Diencephalon (tissue), 2 donors: ENCODE measurements around a stretch of chr1.

DNA sequence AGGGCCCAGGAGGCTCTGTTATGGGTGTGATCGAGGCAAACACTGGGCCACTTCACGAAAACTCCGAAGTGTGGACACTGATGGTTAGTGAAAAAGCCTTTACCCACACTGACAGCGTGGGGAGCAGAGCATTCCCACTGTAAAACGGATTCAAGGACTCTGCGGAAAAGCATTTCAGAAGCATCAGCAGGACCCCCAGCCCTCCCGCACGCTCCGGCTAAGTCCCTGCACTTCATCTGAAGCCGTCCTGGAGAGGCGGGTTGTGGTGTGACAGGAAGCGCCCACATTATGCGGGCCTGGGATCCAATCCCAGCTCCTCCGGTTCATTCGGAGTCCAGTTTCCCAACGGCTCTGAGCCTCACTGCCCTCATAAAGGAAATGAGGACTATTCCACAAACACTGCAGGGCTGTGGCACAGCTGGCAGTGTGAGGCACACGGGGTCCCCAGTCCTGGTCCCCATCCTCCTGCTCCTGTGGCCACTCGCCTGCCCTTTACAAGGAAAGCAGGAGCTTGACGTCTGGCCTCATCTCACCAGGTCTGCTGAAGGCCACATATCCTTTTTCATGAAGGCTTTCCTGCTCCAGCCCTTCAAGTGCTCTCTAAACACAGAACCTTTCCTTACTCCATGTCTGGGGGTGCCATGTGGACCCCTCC is 63.2 kb downstream of the MRPL37 start:
- RAMPAGE, long total RNA = no peak

- RAMPAGE, long total RNA = no peak
Measured at GRCh38 chr1:54291000-54291537, 91.1 kb downstream of the MRPL37 start.

GRCh38 chr1:54349646-54350207 is 149.8 kb downstream of the MRPL37 start:
- RAMPAGE, long total RNA = no peak

- RAMPAGE, long total RNA = no peak
Measured at GRCh38 chr1:54356127-54357382, 156.6 kb downstream of the MRPL37 start.

- RAMPAGE, long total RNA = no peak
Measured at GRCh38 chr1:54362857-54363286, 162.9 kb downstream of the MRPL37 start.

GRCh38 chr1:54391370-54392145 is 156.5 kb upstream of the ACOT11 start:
- RAMPAGE, long total RNA = no peak

DNA sequence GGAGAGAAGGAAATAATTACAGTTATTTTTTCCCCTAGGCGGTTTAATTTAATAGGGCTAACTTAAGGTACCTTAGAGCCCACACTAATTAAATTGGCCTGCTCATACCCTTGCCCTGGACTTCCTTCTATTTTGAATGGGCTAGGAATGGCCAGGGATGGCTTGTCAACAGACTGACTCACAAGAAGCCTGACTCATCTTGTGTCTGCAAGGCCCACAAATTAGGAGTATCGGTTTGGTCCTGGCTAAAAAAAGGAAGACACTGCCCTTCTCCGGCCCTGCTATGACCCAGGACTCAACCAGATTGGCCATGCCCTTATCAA is 139.8 kb upstream of the ACOT11 start:
- RAMPAGE, long total RNA = no peak

DNA sequence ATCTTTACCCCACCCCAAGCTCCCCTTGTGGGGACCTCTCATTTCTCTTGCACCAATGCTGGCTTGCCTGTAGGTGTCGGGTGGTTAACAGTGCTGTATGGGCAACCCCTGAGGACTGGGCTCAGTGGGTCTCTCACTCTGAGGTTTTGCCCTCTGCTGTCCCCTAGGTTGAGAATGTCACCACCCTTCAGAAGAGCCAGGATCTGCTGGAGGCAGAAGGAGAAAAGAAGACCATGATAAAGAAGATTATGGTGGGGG is 27.0 kb downstream of the MROH7 start:
- RAMPAGE, long total RNA = no peak

DNA sequence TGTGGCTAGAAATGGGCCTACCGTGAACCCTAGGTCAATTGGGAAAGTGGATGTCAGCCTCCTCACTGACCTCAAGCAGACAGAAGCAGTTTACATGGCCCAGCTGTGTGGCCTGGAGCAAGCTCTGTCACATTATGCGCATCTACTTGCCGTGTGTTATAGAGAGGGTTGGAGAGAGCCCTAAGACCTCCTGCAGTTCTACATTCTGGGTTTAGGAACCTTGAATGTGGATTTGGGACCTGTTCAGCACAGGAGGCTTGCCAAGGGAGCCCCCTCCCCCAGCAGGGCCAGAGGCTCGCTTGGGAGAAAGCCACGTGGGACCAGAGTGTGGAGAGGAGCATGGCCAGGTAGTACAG is 20.7 kb downstream of the PARS2 start:
- RAMPAGE, long total RNA = no peak

- RAMPAGE, long total RNA = no peak
Measured at GRCh38 chr1:54790643-54791124, 10.4 kb downstream of the TTC22 start.

DNA sequence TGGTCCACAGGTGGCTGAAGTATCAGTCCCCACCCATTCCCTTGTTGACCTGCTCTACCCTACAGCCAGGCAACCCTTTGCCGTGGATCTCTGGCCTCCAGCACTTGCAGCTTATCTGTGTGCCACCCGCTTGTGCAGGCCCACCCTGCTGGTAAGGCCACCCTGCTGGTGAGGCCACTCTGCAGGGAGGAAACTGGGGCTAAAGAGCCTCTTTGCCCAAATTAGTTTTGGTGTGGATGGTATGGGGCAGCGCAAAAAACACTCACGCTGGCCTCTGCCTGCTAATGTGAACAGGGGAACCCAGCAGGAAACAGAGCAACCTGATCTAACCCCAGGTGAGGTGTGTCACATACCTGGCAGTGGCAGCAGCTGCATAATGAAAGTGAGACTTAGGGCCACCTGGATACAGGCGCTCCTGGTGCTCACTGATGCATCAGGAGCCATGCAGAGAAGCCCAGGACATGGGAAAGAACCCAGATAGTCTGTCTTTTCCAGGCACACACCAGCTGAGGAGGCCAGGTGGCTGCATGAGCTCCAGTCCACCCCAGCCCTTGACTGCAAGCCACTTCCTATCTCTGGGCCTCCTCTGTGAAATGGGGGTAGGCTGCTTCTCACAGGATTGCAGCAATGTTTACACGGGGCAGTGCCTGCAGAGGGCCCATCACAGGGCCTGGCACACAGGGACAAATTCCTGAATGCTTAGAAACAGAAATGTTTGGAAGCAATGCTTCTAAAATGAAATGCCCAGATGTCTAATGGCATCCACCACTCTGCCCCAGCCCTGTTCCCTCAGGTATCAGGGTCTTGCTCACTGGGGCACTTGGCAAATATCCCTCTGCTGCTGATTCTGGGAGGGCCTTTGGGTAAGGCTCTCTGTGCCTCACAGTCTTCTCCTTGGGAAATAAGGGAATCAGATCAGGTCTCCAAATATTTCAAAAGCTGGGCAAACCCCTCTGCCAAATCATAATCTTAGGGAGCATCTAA is 20.1 kb downstream of the DHCR24 start:
- RAMPAGE, long total RNA = no peak

DNA sequence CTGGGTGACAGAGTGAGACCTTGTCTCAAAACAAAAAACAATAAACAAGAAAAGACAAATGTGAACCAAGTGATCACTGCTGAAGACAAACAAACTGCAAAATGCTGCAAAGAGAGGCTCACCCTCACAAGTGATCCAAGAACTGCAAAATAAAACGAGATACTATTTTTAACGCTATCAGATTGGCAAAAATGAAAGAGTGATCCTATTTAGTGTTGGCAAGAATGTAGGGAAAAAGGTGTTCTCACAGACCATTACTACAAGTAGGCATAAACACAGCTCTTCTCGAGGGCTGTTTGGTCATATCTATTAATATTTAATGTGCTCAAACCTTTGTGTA is 18.0 kb downstream of the DHCR24 start:
- RAMPAGE, long total RNA = no peak

DNA sequence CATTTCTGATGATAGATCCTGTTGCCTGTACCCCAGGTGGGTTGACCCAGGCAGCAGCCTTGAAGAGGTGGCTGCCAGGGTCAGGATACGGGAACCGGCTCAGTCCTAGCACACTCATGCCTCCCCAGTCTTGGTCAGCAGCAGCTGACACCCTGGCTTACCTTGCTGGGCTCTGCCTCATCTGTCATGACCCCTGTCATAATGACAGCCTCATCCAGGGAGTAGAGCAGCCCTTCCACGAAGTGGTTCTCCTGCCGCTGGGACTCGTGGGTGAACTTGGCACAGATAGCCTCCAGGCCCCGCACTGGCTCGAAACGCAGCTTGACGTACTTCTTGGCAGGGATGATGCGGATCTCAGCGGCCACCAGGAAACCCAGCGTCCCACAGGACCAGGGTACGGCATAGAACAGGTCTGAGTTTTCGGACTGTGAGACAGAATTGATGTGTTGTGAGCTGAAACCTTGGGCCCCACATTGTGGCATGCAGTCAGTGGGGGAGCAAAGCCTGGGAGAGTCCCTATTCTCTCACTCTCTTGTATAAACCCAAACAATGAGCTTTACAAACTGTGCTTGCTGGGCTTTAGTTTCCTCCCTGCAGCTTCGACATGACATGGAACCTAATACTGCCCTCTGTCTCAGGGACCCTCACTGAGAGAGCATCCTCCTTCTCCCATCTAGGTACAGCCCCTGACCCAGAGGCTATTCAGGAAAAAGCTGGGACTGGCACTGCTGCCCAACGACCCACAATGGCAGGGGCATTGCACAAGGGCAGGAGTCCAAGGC is 15.6 kb downstream of the DHCR24 start:
- RAMPAGE, long total RNA = no peak

- RAMPAGE, long total RNA = no peak
Measured at GRCh38 chr1:54899852-54900234, 12.8 kb upstream of the DHCR24 start.

DNA sequence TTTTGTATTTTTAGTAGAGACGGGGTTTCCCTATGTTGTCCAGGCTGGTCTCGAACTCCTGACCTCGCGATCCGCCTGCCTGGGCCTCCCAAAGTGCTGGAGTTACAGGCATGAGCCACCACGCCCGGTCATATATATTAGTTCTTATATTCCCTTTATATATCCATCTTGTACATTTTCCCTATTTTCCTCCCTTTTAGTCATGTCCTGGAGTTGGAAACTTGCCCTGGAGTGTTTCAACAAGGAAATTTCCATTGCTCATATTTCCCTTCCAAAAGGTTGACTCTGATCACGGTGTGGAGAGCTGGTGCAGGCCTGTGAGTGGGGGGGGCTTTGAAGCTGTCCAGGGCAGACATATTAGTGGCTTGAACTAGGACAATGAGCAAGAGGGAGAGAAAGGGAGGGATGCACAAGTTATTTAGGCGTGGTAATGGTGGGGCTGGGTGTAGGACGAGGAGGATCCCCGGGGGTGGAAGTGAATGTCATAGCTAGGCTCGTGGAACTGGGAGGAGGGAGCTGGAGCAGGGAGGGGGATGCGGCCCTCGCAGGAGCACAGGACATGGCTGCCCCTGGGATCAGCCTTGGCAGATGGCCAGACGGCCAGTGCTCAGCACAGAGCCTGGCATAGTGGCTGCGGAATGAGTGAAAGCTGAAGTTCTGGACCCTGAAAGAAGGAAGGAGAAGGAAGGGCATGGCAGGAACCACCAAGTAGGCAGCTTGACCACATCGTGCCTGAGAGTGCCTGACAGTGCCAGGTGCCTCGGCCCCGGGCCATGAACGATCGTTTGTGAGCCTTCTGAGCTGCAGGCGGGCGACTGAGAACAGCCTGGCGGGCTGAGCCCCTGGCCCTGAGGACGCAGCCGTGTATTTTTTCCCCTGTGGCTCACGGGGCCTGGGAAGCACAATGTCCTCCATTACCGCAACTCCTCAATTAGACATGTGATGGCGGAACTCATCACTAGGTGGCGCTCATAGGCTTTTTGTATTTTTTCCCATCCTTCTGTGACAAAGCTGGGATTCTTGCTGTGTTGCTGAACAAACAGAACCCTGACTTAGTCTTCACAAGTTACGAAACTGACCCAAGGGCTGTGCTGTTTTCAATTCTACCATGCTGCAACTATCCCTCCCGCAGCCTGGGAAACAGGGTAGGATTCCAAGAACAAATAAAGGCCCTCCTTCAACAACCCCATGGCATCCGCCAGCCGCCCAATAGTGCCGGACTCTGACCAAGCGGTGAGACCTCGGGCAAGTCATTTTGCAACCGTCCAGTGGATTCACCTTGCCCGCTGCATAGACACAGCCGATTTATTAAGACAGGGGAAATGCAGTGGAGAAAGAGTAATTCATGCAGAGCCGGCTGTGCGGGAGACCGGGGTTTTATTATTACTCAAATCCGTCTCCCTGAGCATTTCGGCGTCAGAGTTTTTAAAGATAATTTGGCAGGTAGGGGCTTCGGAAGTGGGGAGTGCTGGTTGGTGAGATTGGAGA is 30.0 kb upstream of the TMEM61 start:
- RAMPAGE, long total RNA = no peak

DNA sequence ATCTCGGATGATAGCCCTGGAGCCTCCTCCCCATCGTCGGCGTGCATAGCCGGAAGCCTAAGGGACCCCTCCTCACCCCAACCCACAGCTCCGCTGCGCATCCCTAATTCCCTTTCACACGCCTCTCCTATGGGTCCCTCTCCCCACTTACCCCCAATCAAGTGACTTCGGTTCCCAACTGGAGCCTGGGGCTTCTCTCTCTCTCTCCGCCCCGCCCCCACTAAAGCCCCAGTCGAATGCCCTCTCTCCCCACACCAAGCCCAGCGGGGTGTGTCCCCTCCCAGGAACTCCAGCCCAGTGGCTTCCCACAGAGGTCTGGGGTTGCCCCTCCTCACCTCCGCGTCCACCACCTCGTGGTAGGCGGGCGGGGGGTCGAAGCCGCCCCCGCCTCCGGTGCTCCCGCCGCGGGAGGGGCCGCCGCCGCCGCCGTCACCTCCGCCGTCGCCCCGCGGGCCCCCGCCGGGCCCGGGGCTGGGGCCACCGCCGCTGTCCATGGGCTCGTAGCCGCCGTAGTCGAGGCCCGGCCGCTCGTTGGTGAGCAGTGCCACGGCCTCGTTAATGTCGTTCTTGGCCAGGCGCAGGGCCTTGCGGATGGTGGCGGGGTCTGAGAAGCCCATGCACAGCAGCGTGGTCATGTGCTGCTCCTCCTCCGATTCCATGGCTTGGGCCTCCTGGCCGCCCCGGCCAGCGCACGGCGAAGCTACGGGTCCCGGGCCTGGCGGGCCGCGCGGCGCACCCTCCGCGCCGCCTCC is 533 bp downstream of the USP24 start:
- RAMPAGE, long total RNA = no peak

GRCh38 chr1:55216021-55216619 is 956 bp upstream of the USP24 start:
- RAMPAGE, long total RNA = no peak

DNA sequence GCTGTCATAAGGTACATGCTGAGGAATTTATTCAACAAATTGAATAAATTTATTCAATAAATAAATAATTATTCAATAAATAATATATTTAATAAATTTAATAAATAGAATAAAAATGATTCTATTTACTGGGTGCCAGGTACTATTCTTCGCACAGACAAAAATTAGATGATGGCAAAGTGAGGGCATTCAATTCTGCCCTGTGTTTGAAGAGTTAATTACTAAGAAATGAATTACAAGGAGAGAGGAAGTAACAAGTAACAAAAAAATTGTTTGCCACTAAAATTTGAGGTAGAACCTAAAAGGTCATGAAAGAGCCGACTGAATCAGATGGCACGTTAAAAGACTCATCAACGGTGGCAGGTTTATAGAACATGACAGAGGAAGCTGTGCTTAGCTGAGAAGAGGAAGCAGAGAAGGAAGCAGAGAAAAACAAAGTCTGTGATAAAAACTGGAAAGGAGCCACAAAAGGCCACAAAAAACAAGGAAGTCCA is 2.2 kb upstream of the USP24 start:
- RAMPAGE, long total RNA = no peak

DNA sequence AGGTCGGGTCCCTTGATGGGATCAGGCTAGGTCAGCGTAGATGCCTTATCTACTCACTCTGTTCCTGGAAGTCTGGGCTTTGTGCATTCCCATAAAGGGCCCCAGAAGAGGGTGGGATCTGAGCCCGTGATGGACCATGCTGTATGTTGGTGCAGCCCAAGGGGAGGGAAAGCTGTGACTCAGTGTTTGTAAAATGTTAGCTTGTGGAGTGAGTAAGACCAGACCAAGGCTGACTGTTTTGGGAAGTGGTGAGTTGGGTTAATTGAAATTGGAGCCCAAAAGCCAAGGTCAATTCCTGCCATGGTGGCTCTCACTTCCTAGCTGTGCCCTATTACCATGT is 214.1 kb upstream of the USP24 start:
- RAMPAGE, long total RNA = no peak

DNA sequence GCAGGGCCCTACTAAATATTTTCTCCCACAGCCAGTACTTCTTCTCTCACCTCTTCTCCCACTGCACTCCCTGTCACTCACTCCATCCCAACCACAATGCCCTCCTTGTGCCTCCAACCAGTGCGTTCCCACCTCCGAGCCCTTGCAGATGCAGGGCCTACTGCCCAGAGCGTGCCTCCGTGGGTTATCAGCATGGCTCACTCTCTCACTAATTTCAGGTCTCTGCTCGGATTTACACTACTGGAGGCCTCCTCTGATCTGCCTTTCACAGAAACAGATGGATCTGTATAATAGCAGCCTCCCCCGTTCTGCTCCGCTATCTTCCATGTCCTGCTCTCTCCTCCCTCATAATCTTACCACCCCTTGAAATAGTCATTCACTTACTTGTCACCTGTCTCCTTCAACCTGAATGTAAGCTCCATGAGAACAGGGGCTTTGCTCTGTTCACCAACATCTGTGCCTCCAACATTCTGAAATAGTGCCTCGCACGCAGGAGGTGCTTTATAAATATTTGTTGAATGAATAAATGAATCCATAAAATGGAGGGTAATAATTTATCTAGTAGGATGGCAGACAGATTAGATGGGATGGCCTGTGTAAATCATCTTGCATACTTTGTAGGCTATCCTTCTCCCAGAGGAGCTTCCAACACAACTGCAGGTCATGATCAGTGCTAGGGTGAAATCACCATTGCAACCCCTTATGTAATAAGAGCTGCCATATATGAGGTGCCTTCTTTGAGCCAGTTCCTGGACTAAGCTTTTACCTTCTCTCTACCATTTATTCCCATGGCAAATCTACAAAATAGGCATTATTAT is 195.0 kb downstream of the PLPP3 start:
- RAMPAGE, long total RNA = no peak